Epithelial cell of alveolus of lung (primary cell): ENCODE data around the gene CCDC40.

GRCh38 chr17:78683209-78683821 lies 98.8 kb downstream of the CYTH1 start:
- RAMPAGE, long total RNA = no peak
- RRBS = no CpG with 5 or more reads among the region's 6 CpGs

- RAMPAGE, long total RNA = no peak
- RRBS = no CpG with 5 or more reads among the region's 7 CpGs
Observed at GRCh38 chr17:78714458-78715037, 67.5 kb downstream of the CYTH1 start.

GRCh38 chr17:78785489-78785857 lies 3.4 kb upstream of the CYTH1 start:
- RAMPAGE, long total RNA = no peak
- RRBS = no CpG with 5 or more reads among the region's 3 CpGs

GRCh38 chr17:78785979-78786234 lies 3.8 kb upstream of the CYTH1 start:
- RAMPAGE, long total RNA = no peak
- RRBS = no CpG with 5 or more reads among the region's 1 CpG

DNA sequence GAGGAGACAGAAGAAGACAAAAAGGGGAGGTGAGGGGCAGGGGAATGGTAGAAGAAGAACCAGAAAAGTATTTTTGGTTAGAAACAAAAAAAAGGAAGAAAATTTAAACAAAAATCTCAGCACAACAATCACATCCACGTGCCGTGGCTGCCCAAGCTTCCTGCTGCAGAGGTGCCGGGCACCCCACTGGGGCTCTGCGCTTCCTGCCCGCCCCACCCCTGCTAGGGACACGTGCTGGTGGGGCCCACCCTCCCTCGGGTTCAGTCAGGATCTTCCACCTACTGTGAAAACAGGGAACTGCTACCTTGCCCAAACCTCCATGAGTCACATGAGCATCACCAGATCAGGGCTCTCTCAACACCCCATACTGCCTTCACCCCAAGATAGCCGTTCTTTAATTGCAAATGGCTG lies 24.3 kb upstream of the CYTH1 start:
- RAMPAGE, long total RNA = no peak
- RRBS = no CpG with 5 or more reads among the region's 8 CpGs

- RAMPAGE, long total RNA = no peak
- RRBS = no CpG with 5 or more reads among the region's 19 CpGs
Observed at GRCh38 chr17:78820772-78821449, 19.7 kb downstream of the USP36 start.

DNA sequence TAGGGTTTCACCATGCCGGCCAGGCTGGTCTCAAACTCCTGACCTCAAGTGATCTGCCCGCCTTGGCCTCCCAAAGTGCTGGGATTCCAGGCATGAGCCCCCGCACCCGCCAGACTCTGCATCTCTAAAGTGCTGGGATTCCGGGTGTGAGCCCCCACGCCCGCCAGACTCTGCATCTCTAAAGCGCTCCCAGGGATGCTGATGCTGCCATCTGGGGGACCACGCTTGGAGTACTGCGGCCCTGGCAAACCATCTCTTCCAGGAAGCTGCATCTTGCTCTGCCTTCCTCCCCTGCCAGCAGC lies 4.1 kb downstream of the CEP295NL start:
- RAMPAGE, long total RNA = no peak
- RRBS = no CpG with 5 or more reads among the region's 10 CpGs

GRCh38 chr17:78910683-78911234 lies 7.8 kb upstream of the CEP295NL start:
- RAMPAGE, long total RNA = no peak
- RRBS = no CpG with 5 or more reads among the region's 8 CpGs

DNA sequence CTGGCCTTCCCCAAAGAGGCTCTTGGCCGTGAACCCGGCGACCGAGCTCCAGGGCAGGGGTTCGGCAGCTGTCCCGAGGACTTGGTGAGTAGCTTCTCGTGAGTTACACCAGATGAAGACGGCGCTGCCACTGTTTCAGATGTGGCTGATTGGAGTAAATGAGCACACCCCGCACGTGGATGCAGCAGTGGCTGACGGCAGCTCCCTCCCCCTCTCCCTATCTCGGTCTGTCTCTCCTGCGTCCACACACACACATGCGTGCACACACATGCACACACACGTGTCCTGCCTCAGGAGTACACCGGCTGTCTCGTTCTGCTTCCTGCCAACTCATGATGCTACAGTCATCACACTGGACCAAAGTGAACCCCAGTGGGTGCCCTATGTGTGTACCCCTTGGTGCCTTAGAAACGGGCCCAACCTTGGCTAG lies 13.2 kb downstream of the LGALS3BP start:
- RAMPAGE, long total RNA = no peak
- RRBS = no CpG with 5 or more reads among the region's 19 CpGs

GRCh38 chr17:78995643-78996482 lies 13.7 kb downstream of the CANT1 start:
- RAMPAGE, long total RNA = no peak
- RRBS = no CpG with 5 or more reads among the region's 18 CpGs

- RAMPAGE, long total RNA = no peak
- RRBS = no CpG with 5 or more reads among the region's 34 CpGs
Observed at GRCh38 chr17:79047952-79048448, 24.0 kb downstream of the C1QTNF1 start.

GRCh38 chr17:79608479-79609200 lies 2.2 kb downstream of the RBFOX3 start:
- RAMPAGE, long total RNA = no peak
- RRBS = no CpG with 5 or more reads among the region's 46 CpGs

DNA sequence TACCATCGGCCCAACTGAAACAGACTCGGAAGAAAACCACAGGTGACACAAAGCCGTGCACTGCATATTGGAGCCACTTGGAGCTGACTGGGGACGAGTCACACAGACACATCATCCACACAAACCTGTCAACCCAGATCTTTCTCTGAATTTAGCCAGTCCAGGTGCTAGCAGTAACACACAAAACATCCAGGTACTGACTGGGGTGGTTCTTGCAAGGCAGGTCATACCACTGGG lies 14.8 kb downstream of the ENPP7 start:
- RAMPAGE, long total RNA = no peak
- RRBS = no CpG with 5 or more reads among the region's 4 CpGs

GRCh38 chr17:79800049-79800805 lies 3.4 kb upstream of the CBX8 start:
- RAMPAGE, long total RNA = no peak
- RRBS = 2% methylated on average over 10 of the region's 33 CpGs

GRCh38 chr17:79802577-79803483 lies 6.0 kb upstream of the CBX8 start:
- RAMPAGE, long total RNA = no peak
- RRBS = 5% methylated on average over 28 of the region's 65 CpGs

DNA sequence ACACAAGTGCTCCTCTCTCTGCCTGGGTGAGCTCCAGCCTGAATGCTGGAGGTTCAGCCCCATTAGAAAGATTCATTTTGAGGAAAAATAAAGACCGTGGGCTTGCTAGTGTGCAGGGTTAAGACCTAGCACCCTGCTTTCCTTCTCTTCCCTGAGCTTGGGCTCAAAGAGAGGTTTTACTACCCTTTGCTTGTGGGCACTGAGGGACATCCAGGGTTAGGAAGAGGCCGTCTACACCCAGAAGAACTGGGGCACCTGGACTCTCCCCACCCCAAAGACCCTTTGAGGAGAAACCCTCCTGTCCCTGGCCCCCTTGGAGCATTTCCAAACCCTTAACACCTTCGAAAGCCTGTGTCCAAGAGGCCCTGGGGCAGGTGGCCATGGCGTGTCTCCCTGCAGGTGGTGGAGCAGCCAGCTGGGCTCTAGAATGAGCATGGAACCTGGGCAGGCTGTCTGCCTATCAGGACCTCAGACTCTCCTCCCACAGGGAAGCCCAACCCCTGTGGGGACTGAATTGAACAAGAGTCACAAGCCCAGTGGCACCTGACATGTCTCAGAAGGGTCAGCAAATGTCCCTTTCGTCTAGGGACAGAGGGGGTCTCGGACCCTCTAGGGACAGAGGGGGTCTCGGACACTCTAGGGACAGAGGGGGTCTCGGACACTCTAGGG lies 8.6 kb downstream of the CBX4 start:
- RAMPAGE, long total RNA = no peak
- RRBS = no CpG with 5 or more reads among the region's 8 CpGs

DNA sequence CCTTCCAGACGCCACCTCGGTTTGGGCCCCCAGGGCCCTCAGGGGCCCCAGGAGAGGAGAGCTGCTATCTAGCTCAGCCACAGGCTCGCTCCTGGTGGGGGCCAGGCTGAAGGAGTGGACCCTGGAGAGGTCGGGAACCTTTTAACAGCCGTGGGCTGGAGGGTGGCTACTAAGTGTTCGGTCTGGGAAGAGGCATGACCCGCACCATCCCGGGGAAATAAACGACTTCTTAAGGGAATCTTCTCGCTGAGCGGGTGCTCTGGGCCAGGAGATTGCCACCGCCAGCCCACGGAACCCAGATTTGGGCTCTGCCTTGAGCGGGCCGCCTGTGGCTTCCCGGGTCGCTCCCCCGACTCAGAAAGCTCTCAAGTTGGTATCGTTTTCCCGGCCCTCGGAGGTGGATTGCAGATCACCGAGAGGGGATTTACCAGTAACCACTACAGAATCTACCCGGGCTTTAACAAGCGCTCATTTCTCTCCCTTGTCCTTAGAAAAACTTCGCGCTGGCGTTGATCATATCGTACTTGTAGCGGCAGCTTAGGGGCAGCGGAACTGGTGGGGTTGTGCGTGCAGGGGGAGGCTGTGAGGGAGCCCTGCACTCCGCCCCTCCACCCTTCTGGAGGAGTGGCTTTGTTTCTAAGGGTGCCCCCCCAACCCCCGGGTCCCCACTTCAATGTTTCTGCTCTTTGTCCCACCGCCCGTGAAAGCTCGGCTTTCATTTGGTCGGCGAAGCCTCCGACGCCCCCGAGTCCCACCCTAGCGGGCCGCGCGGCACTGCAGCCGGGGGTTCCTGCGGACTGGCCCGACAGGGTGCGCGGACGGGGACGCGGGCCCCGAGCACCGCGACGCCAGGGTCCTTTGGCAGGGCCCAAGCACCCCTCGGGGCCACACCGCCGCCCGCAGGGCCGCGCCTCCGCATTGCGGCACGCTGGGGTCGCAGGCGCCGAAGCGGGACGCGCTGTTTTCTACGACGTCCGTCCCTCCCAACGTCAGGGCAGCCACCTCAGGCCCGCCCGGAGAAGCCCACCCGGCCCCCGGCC lies 3.6 kb upstream of the CBX4 start:
- RAMPAGE, long total RNA = no peak
- RRBS = 7% methylated on average over 7 of the region's 80 CpGs

DNA sequence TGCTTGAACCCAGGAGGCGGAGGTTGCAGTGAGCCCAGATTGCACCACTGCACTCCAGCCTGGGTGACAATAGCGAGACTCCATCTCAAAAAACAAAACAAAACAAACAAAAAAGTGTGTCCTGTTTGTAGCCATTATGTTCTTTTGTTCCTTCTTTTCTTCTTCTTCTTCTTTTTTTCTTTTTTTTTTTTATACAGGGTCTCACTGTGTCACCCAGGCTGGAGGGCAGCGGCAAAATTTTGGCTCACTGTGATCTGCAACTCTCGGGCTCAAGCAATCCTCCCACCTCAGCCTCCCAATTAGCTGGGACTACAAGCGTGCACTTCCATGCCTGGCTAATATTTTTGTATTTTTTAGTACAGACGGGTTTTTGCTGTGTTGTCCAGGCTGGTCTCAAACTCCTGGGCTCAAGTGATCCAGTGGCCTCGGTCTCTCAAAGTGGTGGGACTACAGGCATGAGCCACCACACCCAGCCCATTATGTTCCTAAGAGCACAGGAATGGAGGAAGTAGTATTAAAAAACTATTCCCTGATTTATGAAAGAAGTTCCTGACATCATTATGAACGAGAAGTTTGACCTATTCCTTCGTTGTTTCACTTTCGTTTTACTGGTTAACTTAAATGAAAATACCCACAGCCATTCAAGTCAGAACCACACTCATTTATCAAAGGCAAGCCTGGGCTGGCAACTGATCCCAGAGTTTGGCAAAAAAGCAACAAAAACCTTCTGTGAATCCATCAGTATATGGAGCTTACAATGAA lies 13.3 kb upstream of the CBX4 start:
- RAMPAGE, long total RNA = no peak
- RRBS = no CpG with 5 or more reads among the region's 10 CpGs

- RAMPAGE, long total RNA = no peak
- RRBS = 50% methylated on average over 7 of the region's 20 CpGs
Observed at GRCh38 chr17:79918934-79919518, 79.8 kb upstream of the CBX4 start.

- RAMPAGE, long total RNA = no peak
- RRBS = under 1% methylated on average over 16 of the region's 102 CpGs
Observed at GRCh38 chr17:80036205-80037194, at the start of gene CCDC40. Gene CCDC40 (plus strand): TSS chr17:80036642.